Skeletal muscle cell (primary cell): ENCODE measurements around a stretch of chr17.

GRCh38 chr17:82985867-82986511, 65.6 kb downstream of the B3GNTL1 start:
- RRBS = 0% methylated on average over 2 of the region's 21 CpGs

DNA sequence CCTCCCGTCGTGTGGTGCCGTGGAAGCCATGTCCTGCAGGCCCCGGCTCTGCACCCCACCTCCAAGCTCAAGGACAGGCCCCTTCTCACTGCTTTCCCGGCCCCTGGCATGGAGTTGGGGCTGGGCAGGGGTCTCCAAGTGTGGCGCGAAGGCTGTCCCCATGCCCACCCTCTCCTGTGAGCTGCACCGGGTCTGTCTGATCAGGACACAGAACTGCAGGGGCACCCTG, 14.2 kb downstream of the METRNL start:
- RRBS = 92% methylated on average over 3 of the region's 8 CpGs

GRCh38 chr17:83101616-83102650, 22.5 kb downstream of the METRNL start:
- RRBS = 43% methylated on average over 6 of the region's 32 CpGs

- RRBS = no CpG with 5 or more reads among the region's 6 CpGs
Measured at GRCh38 chr17:83106798-83107164, 27.4 kb downstream of the METRNL start.

- RRBS = 82% methylated on average over 8 of the region's 37 CpGs
Measured at GRCh38 chr17:83111418-83112302, 32.3 kb downstream of the METRNL start.

GRCh38 chr17:83115838-83116080, 36.4 kb downstream of the METRNL start:
- RRBS = no CpG with 5 or more reads among the region's 11 CpGs

GRCh38 chr17:83151181-83152054, 72.0 kb downstream of the METRNL start:
- RRBS = 22% methylated on average over 3 of the region's 35 CpGs

- RRBS = no CpG with 5 or more reads among the region's 13 CpGs
Measured at GRCh38 chr17:83192251-83192872, 113.0 kb downstream of the METRNL start.

DNA sequence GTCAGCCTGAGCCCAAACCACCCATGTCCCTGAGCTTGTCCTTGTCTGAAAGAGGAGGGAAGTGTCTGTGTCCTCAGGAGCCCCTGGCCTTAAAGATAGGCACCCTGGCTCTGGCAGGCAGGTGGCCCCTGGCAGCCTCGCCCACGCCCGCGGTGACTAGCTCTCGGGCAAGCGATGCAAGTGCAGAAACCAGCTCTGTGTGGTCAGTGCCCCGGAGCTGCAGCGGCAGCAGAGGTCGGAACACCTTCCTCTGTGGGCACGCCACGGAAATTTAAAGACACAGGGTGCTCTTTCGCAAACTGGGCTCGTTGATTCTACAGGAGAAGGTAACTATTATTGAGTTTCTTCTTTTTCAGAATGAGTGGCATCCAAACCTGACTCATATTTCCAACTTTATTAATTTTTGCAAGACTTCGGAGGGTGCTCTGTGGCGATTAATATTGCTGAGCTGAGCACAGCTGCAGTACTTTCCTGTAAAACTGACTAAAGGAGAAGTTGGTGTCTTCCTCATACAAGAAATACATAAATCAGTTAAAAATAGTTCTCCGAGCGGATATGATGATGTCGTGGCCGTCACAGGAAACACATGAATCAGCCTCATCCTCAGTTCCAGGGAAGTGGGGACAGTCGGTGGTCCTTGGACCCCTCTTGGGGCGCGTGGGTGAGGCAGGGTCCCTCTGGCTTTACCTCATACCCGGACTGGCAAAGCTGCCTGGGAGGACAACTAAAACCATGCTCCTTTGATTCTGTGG, 120.2 kb downstream of the METRNL start:
- RRBS = 60% methylated on average over 3 of the region's 23 CpGs